Ishikawa (cell line): ENCODE measurements around a stretch of chr12.

DNA sequence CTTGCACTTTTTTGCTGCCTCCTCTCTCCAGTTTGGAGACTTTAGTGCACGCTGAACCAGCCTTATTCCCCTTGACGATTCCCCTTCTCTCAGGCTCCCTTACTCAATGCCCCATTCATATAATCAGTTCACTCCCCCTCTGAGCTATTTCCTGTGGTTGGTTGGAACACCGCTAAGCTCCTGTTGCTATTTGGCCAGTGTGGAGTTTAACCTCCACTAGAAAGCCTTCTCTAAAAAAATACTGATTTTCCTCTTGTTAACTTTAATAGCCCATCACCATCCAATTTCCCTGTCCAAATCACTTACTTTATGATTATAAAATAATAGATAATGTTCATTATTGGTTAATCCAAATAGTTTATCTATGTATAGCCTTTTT, 806 bp downstream of the CREBL2 start:
- RRBS = no CpG with 5 or more reads among the region's 3 CpGs

DNA sequence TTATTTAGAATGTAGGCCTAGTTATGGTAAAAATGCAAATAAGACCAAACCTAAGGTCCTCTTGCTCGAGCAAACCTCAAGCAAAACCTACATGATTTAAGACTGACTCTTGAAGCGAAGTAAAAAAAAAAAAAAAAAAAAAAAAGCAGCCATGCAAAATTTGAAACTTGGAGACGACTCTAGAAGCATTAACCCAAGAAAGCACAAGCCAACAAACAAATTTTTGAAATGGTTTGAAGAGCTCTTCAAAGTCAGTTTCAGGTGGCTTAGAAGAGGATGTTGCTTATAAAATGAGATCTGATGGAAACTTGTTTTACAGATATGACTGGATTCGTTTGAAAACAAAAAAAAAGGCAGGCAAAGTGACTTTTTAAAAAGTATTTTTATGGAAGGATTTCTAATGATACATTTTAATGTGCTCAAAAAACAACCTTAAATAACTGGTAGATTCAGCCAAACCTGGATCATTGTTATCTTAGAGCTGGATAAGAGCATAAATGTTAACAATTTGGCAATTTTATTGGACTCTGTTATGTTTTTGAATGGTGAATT, 1.1 kb upstream of the GPR19 start:
- RRBS = no CpG with 5 or more reads among the region's 4 CpGs

DNA sequence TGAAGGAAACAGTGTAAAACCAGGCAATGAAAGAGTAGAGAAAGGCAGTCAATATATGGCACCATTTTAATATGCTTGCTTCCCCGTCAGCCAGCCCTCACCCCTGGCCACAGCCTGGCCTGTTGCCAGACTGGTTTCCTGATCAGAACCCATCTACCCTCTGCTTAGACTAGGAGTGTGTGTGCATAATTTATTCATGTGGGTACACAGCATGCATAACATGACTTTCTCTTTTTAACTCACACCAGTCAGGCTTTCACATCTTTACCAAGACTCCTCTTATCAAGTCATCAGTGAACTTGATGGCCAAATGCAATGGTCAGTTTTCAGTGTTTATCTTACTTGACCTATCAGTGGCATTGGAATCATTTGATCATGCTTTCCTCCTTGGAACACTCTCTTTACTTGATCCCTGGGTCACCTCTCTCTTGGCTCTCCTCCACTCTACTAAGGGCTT, 9.9 kb upstream of the GPR19 start:
- RRBS = no CpG with 5 or more reads among the region's 1 CpG

- RRBS = no CpG with 5 or more reads among the region's 6 CpGs
These were observed 3.9 kb downstream of the CDKN1B start for GRCh38 chr12:12720963-12721638.

- RRBS = no CpG with 5 or more reads among the region's 9 CpGs
These were observed 8.9 kb downstream of the CDKN1B start for GRCh38 chr12:12726138-12726434.

DNA sequence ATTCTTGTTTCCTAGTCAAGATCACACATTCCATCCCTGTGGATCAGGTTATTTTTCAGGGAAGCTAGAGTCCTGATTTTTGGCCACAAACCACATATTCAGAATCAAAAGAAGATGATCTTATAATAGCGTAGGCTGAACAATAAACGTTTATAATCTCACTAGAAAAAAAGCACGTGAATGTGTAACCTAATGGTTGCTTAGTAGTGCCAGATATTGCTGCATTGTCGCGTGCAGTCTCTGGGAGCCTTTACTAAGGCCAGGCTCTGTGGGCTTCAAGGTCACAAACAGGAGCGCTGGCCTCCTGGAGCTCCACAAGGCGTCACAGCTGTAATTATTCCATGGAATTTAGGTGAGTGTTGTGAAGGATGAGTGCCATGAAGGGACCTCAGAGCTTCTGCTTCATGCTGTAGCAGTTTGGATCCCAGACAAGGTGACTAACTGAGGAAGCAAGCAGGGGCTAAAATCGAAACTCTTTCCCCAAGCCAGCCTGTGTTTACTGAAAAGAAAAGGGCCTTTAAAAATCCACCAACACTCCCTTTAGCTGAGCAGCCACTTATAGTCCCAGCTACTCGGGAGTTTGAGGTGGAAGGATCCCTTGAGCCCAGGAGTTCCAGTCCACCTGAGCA, 17.5 kb downstream of the CDKN1B start:
- RRBS = no CpG with 5 or more reads among the region's 9 CpGs

DNA sequence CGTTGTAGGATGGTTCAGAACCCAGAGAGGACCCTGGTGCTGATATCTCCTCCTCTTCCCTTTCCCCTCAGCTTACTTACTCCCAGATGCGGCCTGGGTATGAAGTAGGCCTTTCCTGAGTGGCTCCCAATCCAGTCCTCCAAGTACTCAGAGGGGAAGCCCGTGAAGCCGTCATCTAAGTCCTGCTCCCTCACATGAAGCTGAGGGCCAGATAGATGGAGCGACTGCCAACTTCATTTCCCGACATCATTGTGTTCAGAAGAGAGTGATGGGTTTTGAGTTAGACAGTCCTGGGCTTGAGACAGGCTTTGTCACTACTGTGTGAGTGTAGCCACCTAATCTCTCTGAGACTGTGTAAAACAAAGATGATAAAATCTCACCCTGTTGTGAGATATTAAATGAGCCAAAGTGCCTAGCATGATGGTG, 2.7 kb downstream of the APOLD1 start:
- RRBS = no CpG with 5 or more reads among the region's 6 CpGs

DNA sequence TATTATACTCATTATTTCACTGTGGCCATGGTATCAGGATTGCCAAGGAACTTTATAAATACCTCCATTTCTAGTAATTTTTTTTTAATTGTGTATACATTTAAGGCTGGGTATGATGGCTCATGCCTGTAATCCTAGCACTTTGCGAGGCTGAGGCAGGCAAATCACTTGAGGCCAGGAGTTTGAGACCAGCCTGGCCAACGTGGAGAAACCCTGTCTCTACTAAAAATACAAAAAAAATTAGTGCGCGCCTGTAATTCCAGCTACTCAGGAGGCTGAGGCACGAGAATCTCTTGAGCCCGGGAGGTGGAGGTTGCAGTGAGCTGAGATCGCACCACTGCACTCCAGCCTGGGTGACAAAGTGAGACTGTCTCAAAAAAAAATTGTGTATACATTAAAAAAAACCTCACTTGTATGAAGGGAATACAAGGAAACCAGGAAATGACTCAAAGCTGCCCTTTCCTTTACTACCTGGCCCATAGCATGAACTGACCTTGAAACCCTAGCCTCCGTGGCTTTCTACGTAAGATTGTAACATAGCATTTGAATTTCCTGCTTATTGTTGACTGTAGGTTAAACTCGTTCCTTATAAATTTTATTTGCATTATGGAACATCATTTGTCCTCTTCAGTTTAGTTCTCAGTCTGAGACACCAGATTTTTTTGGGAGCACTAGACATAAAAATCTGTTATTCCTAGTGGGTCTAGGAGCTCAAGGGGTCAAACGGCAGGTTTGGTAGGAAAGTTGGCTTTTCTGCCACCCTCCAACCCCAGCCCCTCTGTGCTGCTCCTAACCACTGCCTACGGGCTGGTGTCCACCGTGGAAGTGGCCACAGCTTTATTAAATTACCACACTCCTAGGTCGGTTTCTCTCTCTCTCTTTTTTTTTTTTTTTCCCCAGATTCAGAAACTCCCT, 9.2 kb upstream of the DDX47 start:
- RRBS = no CpG with 5 or more reads among the region's 14 CpGs

GRCh38 chr12:12881351-12882073, 9.8 kb upstream of the GPRC5A start:
- RRBS = no CpG with 5 or more reads among the region's 14 CpGs

DNA sequence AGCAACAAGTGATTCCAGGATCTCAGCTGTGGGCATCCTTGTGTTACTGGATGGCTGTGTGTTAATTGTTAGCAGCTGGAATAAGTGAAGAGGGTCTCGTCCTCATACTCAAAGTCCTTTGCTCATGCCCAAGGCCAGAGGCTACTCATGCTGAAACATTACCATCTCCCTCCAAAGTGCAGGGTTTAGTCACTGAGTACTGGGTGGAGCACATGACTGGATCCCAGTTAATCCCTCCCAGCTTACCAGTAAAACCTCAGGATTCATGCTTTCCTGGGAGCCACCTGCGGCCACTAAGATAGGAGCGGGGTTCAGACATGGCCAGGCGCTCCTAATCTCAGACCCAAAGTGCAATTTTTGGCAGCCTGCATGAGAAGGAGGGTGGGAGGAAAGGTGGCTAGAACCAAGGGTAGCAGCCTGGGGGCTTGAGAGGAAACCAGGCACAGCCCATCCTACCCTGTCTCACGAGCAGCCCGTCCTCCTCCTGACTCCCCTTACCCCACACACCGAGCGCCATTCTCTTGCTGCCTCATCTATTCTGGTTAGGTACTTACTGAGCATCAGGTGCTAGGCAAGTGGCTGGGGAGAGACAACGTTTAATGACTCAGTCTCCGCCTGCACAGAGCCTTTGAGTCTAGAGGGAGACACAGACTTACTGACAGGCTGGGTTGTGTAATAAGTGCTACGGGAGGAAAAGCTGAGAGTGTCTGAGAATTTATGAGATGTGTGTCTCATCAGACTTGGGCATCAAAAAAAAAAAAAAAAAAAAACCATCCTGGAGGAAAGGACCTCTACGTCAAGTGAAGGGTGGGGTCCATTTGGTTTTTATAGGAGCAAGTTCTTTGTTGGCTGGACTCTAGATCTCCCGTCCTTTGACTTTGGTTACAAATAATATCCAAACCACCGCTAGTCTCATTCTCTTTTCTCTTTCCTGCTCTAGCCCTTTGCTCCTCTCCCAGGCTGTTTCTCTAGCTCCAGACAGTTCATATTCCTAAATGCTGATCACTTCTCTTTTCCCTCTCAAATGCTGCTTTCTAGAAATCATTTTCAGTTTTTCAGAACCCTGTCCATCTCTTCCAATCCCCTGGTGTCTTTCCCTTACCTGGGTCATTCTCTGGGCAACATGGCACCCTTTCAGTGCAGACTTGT, 10.0 kb downstream of the GPRC5A start:
- RRBS = no CpG with 5 or more reads among the region's 14 CpGs

DNA sequence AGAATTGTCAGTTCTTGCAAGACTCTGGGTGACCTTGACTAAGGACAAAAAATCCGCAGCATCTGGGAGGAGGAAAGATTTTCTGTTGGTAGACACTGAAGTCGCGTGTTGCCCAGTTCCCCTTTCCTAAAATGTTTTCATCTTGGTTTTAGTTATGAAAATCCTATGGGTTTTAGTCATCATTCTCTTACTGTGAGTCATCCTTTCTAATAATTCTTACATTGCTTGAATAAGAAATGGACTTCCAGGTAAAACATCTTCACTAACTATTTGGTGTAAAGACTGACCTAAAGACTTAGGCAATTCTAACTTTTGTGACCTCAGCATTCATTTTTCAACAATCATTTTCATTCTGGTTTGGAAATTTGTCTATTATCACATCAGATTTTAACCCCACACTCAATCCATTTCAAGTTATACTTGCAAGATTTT, 9.0 kb downstream of the GSG1 start:
- RRBS = no CpG with 5 or more reads among the region's 3 CpGs

GRCh38 chr12:13135173-13136217, 32.0 kb upstream of the GSG1 start:
- RRBS = 2% methylated on average over 6 of the region's 17 CpGs

DNA sequence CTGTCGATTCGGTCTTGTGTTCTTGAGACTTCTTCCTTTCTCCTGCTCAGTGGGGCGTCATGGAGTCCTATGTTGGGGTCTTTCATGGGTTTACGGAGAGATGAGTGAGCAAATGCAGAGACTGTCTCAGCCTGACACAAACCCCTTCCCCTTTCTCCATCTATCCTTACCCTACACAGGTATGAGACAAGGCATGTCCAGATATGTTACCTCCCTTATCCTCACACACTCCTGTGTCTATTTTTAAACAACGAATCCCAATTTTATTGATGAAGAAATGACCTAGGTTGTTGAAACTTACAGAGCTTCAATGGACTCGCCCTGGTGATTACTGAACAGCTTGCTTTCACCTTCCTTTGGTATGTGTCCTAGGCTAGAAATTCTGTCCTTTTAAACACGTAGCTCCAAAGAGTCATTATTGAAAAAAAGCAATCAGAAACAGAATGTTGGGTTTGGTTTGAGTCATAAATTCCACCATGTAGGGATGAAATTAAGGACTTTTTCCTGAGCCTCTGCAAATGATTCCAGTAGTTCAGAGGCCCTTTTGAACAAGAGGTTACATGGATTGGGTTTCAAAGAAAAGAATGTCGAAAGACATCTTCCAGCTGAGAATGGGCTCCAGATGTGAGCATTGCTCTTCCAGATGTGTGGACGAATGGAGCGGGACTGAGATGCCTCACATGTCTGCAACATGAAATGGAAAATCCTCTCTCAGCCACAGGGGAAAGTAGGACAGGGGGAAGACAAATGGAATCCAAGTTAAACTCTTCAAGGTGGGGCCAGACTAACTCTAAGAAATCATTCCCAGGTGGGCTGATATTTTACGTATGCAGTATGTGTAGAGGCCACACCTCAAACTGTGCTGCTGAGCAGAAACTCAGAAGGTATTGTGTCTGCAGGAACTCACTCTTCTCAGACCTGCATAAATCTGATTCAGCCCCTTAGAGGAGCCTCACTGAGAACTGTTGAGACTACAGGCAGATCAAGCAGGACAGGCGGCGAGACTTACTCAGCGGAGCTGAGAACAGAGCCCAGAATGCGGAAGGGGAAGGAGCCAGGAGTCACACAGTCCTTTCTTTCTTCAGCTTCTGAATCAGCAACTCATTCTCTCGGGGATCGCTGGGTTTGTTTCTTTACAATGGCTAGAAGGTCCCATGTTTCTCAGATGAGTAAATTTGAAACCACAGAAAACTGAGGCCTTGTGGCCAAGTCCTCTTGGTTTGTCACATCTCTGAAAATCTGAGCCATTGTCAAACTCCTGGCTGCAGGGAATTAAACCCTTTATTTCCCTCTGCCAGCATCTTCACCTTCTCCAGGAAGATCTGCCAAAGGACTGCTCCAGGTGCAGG, 23.4 kb upstream of the EMP1 start:
- RRBS = no CpG with 5 or more reads among the region's 17 CpGs

DNA sequence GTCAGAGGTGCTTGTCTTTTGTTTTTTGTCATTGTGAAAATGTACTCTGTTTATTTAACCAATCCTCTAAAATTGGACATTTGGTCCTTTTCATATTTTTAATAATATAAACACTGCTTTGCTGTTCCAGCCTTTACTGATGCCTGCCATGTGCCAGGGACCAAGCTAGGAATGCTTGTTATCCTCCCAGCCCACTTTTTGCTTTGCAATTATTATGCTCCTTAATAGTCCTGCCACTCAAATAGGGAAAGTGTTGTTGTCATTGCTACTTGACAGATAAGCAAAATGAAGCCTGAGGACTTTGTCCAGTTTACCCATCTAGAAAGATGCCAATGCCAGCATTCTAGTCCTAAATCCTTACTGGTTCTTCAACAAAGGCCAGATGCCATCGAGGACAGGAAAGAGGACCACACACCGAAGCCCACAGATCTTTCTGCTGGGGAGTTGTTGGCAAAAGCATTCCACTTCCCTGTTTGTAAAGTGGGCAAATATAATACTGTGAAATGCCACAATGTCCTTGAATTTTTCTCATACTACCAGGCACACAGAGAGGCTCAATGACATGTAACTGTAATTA, 246.5 kb downstream of the EMP1 start:
- RRBS = no CpG with 5 or more reads among the region's 2 CpGs

GRCh38 chr12:14157000-14157927, 175.9 kb upstream of the GRIN2B start:
- RRBS = no CpG with 5 or more reads among the region's 3 CpGs

DNA sequence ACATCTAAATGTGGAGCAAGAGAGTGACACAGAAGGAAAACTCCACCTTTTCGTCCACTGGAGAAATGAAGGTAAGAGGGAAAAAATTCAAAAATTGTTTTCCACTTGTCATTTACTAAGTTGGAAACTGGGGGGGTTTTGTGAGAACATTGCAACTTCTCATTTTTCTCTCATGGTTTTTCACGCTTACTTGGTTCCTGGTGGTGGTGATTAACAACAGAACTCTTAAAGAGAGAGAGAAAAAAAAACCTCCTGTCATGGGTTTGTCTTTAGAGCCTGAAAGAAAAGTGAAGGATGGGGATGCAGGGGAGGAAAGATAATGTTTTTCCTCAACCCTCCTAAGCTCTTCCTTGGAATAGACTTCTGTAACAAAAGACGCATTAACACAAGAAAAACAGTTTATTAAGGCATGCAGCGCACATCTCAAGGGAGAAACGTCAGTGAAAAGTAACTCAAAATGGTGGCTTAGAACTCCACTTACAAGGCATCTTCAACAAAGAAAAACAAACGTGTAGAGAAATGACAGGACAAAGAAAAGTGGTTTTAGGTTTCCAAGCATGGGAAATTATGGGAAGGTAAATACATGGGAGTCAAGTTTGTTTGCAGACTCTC, 81.9 kb upstream of the ATF7IP start:
- RRBS = no CpG with 5 or more reads among the region's 6 CpGs

DNA sequence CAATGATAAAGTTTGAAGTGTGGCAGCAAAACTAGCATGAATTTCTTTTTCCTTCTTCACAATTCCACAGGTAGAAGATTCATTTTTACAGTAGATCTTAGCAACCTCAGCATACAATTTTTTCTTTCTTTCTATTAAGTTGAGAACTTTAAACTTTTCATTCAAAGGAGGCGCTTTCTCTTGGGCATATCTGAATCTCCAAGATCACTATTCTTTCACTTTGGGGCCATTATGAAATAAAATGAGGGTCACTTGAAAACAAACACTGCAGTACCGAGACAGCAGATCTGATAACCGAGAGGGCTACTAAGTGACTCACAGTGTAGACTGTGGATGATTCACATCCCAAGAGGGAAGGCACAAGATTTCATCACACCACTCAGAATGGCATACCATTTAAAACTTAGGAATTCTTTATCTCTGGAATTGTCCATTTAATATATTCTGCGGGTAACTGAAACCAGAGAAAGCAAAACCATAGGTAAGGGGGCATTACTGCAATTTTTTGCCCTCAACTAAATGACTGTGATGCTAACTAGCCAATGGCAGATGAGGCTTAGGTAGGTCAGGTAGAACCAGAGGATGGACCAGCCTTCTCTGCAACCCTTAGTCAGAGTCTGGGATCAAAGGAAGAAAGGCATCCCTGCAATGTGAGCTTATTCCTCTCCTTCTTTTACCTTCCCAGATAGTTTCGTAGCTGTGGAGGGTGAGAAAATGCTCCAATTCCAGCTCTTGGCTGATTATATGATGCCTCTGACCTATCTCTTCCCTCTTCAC, 7.0 kb downstream of the ART4 start:
- RRBS = no CpG with 5 or more reads among the region's 5 CpGs

GRCh38 chr12:14842384-14842810, 929 bp downstream of the ART4 start:
- RRBS = no CpG with 5 or more reads among the region's 2 CpGs

DNA sequence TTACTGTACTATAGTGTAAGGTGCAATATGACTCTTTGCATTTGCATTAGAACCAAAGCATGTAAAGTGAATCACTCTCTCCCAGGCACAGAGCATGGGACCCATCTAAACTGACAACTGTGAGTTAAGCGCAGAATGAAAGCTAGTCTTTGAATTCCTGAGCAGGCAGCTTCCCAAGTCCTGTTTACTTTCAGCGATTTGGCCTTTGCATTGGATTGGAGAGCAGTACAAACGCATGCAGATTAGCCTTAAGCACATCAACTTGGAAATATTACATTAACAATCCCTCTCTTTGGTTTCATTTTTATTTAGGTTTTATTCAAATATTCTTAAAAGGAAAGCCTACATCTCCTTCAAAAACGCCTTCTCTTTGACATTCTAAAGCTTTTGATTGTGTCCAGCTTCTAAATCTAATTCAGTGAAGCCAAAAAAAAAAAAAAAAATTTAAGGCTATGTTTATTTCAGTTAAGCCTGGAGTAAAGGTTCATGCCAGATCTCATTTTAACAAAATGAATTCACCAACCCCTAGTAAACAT, 74.5 kb downstream of the RERG start:
- RRBS = no CpG with 5 or more reads among the region's 4 CpGs

GRCh38 chr12:15181022-15181826, 40.0 kb downstream of the RERG start:
- RRBS = no CpG with 5 or more reads among the region's 5 CpGs